Neural progenitor cell (in vitro differentiated cells): ENCODE measurements around the gene SMN1.

- RAMPAGE, long total RNA = no peak
These were observed 35.8 kb downstream of the PIK3R1 start for GRCh38 chr5:68251321-68251743.

GRCh38 chr5:68287623-68287933 lies 72.0 kb downstream of the PIK3R1 start:
- RAMPAGE, long total RNA = no peak

GRCh38 chr5:68541084-68541468 lies 325.5 kb downstream of the PIK3R1 start:
- RAMPAGE, long total RNA = no peak

DNA sequence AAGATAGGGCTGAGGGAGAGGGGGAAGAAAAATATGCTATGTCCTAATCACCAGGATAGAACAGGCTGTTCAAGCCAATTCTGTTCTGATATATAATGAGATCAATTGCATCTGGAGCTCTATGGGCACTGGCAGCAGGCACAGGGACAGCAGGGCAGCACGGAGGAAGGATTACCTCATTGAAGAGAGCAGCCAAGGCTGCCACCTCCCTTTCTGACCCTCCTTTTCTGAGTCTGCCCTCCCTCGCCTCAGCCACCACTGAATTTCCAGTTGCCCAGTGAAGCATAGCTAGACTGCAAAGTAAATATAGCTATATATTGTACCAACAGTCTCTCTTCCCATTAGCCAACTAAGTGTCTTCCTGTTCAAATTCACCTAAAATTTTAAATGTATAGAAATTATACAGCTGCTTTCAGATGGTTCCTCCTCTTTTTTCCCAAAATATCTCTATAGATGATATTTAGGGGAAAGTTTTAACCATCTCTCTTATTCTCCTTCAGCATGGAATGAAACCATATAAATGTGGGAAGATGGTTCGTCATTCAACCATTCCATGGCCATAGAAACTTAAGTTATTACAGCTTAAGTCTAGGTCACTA lies 378.0 kb downstream of the PIK3R1 start:
- RAMPAGE, long total RNA = no peak

- RAMPAGE, long total RNA = no peak
These were observed 347.0 kb upstream of the SLC30A5 start for GRCh38 chr5:68746601-68747438.

GRCh38 chr5:68953894-68954248 lies 139.9 kb upstream of the SLC30A5 start:
- RAMPAGE, long total RNA = no peak

DNA sequence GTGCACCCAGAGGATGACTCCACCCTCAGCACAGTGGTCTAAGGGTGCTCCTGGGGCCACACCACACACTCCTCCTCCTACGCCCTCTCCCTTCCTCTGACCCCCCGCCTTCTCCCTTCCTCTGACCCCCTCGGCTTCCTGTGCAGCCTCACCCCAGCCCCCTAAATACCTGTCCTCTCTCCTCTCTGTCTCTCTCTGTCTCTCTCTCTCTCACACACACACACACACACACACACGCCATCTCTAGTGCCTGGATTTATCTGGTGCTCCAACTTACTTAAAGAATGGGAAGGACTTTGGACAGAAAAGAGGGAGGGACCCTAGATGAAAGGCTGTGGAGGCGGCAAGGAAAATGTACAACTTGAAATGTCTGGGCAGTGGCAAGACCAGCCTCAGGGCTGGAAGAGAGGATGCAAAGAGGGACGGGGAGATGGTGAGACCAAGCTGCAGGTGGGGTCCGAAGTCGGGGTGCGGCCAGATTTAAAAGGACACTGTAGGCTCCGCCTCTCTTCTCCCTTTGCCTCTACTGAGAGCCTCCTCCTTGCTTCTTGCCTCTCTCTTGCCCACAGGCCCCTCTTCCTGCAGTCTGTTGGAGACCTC lies 18.1 kb upstream of the SLC30A5 start:
- RAMPAGE, long total RNA = no peak

DNA sequence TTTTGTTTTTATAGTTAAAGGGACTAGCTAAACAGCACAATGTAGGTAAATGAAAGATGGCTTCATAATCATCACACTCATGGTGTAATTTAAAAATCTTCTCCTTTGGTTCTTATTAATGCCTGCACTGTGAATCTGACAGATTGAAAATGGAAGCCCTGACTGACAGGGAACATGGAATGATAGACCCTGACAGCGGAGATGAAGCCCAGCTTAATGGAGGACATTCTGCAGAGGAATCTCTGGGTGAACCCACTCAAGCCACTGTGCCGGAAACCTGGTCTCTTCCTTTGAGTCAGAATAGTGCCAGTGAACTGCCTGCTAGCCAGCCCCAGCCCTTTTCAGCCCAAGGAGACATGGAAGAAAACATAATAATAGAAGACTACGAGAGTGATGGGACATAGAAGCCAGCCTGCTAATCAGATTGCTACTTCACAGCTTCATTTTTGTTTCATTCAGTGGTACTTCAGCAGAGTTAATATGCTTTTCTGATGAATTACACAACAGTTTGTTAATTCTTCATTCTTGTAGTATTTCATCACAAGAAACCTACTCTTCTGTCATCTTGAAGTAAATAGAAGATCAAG lies 934 bp upstream of the MARVELD2 start:
- RAMPAGE, long total RNA = no peak

DNA sequence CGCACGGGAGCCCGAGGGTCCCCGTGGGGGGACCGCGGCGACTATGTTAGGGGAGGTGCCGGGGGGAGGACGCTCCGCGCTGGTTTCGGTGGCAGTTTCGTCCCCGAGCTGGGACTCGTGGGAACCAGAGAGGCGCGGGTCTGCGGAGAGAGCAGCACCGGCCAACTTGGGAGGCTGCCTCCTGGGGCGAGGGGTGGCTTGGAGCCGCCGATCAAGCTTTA lies 247 bp downstream of the OCLN start:
- RAMPAGE, long total RNA = no peak

- RAMPAGE, long total RNA = no peak
These were observed 823 bp downstream of the OCLN start for GRCh38 chr5:69493148-69494077.

DNA sequence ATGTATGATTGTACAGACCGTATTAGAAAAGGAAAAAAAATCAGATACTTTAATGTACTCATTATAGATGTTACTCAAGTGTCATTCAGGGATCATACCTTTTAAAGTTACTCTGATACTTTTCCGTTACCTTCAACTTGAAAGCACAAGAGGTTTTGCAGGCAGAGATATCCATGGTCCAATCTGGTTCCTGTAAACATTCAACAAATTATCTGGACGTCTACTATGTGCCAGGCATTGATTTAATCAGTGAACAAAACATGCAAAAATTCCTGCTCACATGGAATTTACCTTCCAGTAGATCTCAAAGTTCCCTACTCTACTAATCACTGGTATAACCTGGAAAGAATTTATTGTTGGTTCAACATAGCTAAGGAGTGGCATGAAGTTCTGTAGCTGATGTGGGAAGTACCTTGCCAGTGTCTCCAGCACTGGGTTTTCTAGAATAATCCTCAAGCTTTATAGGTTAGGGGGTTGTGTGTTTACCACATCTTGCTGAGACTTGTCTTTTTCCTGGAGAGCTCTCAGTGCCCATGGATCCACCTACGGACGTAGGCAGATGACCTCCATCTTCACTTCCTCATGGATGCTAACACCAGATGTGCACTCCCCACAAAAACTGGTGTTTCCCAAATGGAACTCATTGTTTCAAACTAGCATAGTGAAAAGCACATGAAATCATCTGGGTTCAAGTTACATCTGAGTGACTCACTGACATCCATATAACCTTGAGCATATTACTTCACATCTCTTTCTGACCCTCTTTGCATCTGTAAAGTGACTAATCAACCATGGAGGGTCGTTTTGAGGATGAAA lies 9.9 kb downstream of the OCLN start:
- RAMPAGE, long total RNA = no peak

DNA sequence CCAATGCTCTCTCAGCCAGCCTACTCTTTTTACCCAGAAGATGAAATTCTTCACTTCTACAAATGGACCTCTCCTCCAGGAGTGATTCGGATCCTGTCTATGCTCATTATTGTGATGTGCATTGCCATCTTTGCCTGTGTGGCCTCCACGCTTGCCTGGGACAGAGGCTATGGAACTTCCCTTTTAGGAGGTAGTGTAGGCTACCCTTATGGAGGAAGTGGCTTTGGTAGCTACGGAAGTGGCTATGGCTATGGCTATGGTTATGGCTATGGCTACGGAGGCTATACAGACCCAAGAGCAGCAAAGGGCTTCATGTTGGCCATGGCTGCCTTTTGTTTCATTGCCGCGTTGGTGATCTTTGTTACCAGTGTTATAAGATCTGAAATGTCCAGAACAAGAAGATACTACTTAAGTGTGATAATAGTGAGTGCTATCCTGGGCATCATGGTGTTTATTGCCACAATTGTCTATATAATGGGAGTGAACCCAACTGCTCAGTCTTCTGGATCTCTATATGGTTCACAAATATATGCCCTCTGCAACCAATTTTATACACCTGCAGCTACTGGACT lies 16.7 kb downstream of the OCLN start:
- RAMPAGE, long total RNA = no peak

DNA sequence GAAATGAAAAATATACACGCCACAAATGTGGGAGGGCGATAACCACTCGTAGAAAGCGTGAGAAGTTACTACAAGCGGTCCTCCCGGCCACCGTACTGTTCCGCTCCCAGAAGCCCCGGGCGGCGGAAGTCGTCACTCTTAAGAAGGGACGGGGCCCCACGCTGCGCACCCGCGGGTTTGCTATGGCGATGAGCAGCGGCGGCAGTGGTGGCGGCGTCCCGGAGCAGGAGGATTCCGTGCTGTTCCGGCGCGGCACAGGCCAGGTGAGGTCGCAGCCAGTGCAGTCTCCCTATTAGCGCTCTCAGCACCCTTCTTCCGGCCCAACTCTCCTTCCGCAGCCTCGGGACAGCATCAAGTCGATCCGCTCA lies at the start of gene SMN1:
SMN1 (plus strand) TSS at position 166 of the 368 bp plus-strand sequence.
- RAMPAGE, long total RNA = no peak

GRCh38 chr5:71441505-71442070 lies 13.9 kb upstream of the BDP1 start:
- RAMPAGE, long total RNA = no peak

- RAMPAGE, long total RNA = no peak
These were observed 45.0 kb downstream of the MCCC2 start for GRCh38 chr5:71631926-71632759.

- RAMPAGE, long total RNA = no peak
These were observed 87.7 kb downstream of the MAP1B start for GRCh38 chr5:72194698-72195594.

DNA sequence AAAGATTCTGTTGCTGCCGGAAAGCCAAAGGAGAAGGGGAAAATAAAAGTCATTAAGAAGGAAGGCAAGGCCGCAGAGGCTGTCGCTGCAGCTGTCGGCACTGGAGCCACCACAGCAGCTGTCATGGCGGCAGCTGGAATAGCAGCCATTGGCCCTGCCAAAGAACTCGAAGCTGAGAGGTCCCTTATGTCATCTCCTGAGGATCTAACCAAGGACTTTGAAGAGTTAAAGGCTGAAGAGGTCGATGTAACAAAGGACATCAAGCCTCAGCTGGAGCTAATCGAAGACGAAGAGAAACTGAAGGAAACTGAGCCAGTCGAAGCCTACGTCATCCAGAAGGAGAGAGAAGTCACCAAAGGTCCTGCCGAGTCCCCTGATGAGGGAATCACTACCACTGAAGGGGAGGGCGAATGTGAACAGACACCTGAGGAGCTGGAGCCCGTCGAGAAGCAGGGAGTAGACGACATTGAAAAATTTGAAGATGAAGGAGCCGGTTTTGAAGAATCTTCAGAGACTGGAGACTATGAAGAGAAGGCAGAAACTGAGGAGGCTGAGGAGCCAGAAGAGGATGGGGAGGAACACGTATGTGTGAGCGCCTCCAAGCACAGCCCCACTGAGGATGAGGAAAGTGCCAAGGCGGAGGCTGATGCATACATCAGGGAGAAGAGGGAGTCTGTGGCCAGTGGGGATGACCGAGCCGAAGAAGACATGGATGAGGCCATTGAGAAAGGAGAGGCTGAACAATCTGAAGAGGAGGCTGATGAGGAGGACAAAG lies 88.6 kb downstream of the MAP1B start:
- RAMPAGE, long total RNA = no peak

DNA sequence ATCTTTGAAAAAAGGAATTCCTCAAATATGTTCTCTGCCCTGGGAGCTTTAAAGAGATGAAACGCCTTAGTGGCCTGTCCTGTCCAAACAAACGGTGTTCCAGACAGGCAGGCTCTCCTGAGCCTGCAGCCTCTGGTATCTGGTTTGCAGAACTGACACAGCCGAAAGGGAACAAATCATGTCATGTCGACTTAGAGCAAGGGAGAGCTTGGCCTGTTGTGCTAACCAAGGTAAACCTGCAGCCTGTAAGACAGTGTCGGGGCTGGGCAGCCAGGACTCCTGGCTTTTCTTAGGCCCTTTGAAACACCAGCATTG lies 336 bp upstream of the ZNF366 start:
- RAMPAGE, long total RNA = no peak

DNA sequence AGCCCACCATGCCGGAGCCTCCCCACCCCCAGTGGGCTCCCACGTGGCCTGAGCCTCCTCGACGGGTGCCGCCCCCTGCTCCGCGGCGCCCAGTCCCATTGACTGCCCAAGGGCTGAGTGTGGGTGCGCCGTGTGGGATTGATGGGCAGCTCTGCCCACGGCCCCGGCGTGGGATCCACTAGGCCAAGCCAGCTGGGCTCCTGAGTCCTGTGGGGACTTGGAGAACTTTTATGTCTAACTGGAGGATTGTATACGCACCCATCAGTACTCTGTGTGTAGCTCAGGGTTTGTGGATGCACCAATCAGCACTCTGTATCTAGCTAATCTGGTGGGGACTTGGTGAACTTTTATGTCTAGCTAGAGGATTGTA lies 30.1 kb upstream of the FCHO2 start:
- RAMPAGE, long total RNA = no peak

DNA sequence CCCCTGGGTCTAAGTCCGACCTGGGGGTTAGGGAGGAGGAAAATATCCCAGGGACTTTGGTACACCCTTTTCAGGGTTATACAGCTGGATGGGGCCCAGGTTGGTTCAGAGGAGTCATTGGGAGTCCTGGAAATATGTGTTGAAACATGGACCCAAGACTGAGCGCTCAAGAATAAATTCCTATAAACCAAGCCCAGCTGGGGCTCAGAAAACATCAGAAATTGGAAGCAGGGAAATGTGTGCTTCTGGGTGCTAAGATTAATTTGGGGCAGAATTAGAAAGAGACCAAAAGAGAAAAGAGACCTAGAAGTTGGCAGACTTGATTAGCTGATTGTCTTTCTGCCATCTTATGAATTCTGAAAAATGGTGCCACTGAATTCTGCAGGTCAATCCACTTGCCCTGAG lies 4.4 kb upstream of the TMEM171 start:
- RAMPAGE, long total RNA = no peak